Sternocleidomastoid (tissue), 1 donor: ENCODE measurements around a stretch of chr11.

GRCh38 chr11:68365195-68365921 is 53.0 kb downstream of the LRP5 start:
- PRO-cap, result no peak

DNA sequence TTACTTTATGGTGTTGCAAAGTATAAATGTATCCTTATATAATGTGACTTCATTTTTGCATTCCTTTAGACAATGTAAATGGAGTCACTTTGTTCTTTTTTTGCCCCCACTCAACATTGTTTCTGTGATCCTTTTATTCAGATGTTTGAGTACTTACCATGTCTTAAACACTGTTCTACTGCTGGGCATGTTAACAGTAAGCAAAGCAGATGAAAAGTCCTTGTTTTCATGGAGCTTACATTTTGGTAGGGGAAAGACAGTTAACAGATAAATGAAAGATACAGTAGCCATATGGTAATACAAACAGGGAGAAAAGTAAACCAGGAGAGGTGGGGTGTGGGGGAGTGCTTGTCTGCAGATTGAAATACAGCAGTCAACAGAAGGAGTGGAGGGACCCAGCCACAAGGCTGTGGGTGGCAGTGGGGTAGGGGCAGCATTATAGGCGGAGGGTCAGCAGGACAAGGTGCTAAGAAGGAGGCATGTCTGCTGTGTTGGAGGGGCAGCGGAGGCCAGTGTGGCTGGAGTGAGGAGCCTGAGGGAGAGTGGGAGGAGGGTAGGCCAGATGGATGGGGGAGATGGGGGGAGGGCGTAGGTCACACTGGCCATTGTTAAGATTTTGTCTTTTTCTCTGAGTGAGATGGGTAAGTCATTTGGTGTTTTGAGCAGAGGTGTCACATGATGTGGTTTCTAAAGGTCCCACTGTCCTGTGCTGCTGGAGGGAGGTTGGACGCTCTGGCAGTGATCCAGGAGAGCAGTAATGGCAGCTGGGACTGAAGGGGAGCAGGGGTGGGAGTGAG is 9.5 kb downstream of the PPP6R3 start:
- PRO-cap, result no peak

DNA sequence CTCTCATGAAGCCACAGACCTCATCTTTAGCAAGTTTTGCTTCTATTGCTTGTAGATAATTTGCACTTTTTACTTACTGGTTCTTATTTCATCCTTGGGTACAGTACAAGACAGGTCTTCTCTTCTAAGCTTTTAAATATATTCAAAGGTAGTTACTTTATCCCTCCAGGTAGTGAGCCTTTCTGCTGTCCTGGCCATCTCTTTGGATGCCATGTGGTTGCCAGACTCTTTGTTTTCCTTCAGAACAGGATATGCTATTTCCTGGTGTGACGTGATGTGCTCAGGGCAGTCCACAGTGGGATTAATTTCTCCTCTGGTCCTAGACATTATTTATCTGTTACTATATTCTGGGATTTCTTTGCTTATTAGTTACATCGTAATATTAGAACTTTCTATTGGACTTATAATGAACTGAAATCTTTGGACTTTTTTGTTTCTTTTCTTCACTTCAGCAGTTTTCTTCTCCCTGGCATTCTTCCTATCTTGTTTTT is 63.7 kb downstream of the PPP6R3 start:
- PRO-cap, result no peak

GRCh38 chr11:68564158-68564679 is 103.7 kb downstream of the PPP6R3 start:
- PRO-cap, result no peak

GRCh38 chr11:68773448-68774258 is 22.3 kb upstream of the TESMIN start:
- PRO-cap, result no peak

GRCh38 chr11:68807404-68807748 is 34.3 kb downstream of the CPT1A start:
- PRO-cap, result no peak

DNA sequence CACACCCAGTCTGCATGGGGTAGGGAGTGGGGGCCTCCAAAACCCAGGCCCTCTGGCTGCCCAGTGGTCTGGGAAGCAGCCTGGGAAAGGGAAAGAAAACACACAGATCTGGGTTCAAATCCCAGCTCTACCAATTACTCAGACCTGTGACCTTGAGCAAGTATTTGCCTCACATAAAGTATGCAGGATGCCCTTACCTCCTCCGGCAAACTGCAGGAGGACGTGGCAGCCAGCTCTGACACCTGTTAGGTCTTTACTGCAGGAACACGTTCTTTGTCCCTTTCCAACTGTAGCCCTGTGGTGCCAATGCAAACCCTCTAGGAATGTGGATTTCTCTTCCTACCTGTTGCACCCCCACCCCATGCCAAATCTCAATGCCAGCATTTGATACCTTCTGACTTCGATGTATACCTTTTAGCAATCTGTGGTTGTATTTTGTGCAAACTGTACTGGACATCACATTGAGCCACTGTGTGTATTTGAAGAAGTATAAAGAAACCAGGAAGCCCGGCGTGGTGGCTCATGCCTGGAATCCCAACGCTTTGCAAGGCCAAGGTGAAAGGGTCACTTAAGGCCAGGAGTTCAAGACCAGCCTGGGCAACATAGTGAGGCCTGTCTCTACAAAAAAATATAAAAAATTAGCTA is 5.9 kb downstream of the CPT1A start:
- PRO-cap, result no peak

DNA sequence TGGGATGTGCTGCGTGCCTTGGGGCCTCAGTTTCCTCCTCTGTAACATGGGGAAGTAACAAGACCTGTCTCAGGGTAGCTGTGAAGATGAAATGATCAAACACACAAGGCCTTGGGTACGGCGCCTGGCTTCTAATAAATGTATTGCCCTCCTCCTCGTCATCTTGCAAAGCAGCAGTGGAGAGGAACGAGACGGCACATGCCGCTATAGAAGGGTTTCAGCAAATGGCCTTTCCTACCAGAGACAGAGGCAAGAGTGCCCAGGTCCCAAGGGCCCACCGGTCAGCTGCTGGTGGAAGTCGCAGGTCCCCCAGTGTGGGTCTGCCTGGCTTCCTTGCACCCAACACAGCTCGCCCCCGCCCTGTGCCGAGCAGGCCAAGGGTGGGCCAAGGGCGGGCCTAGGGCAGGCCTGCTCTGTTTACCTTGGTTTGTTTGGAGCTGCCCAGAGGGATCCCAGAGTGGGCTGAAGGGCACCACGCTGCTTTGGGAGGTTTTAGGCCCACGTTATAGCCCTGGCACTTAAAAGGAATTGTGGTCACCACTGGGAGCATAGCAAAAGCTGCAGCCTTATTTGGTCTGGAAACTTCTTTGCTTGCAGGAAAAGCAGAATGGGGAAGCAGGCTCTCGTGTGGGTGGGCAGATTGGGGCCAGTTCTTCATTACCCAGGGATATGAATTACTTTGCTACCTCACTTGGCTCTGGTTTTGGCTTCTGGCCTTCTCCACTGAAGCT is 38.1 kb downstream of the MRGPRD start:
- PRO-cap, result no peak

GRCh38 chr11:68955151-68955604 is 25.6 kb downstream of the MRGPRD start:
- PRO-cap, result no peak

- PRO-cap, result no peak
Measured at GRCh38 chr11:68962386-68962945, 18.3 kb downstream of the MRGPRD start.

DNA sequence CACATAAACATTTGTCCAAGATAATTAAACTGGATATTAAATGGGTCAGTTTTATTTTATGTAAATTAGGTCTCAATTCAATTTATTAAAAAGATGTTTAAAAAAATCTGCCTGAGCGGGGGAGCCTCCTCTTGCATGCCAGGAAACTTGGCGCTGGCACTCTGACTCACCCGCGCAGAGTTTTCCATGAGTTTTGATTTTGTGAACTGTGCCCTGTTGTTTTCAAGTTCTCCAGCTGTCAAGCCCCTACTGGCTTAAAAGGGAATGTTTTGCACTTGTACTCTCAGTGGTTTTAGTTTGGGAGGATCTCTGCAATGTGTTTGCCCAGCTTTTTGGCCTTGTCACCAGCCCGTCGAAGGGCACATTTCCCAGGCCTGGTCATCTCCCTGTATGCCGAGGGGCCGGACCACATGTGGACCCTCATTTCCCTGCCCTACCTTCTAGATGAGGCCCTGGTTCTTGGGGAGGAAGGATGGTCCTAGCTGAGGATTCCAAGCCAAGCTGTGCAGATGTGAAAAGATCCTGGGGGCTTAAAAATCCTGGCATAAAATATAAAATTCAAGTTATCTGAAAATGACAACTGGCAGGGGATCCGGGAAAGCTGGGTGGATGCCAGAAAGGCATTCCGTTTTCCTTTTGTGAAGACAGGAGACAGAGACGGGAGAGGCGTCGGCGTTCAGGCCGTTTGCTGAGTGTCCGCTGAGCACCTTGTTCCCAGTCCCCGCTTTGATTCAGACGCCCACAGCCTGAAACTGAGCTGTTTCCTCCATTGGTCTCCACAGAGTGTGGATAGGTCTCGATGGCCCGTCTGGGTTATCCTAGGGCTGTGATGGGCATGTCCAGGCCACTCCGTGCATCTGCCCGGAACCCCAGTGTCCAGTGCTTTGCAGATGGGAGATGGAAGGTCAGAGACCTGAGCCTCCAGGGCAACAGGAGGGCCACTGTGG is 12.0 kb downstream of the MRGPRF start:
- PRO-cap, result no peak

- PRO-cap, result no peak
Measured at GRCh38 chr11:69008053-69008599, 4.9 kb downstream of the MRGPRF start.

DNA sequence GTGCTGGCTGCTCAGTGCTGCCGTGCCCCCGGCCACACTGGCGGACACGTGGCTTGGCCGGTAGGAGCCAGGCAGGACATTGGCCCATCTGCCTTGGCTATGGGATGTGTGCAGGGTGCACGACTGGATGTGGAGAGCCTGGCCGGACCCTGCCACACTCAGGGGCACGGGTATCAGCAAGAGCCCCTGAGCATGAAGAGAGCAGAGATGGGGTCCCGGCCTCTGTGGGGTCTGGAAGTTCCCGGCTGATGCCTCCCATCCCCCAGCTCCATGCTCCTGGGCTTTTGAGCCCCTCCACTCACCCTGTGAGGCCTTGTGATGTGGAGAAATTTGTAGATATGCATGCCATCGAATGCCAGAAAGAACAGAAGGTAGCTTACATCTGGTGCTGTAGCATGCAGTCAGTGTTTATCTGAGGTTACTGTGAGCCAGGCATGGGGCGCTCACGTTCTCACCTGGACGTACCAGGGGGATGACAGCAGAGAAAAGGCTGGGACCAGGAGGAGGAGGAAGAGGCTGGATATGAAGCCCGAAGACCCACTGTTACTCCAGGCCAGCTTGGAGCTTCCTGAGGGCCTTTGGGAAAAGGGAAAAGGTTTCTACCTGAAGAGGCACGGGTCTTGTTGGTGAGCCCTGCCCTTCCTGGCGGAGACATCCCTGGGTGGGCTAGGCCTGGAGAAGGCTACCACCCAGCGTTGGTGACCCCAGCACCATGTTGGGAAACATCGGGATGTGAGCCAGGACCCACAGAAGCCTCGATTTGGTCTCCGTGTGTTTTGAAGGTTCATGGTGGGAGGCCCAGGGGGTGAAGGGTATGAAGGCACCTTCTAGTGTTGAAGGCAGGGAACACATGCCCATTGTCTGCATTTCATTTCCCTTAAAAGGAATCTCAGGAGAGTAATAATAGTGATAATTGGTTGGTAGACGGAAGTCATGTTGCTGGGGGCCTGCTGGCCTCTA is 47.0 kb downstream of the TPCN2 start:
- PRO-cap, result no peak

DNA sequence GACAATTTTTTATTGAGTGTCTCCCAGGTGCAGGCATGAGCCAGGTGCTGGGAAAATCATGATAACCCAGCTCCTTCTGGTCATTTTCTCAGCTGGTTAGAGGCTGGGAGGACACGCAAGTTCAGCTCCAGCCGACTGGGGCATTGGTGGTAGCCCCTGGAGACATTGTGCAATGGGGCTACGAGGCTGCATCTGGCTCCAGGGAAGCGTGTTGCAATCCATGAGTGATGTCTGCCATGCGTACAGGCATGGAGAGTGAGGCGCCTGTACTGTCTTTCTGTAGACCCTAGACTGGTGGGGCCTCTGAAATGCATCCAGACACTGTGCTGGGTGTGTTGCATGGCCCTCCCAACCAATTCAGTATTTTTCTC is 2.6 kb downstream of the MYEOV start:
- PRO-cap, result no peak

- PRO-cap, result bidirectional peak, plus-strand start at chr11:69298739, minus-strand start at chr11:69298570
Measured at GRCh38 chr11:69298457-69298988, 4.6 kb downstream of the MYEOV start.

GRCh38 chr11:69427336-69427555 is 133.3 kb downstream of the MYEOV start:
- PRO-cap, result no peak

- PRO-cap, result no peak
Measured at GRCh38 chr11:69448940-69450173, 155.4 kb downstream of the MYEOV start.

DNA sequence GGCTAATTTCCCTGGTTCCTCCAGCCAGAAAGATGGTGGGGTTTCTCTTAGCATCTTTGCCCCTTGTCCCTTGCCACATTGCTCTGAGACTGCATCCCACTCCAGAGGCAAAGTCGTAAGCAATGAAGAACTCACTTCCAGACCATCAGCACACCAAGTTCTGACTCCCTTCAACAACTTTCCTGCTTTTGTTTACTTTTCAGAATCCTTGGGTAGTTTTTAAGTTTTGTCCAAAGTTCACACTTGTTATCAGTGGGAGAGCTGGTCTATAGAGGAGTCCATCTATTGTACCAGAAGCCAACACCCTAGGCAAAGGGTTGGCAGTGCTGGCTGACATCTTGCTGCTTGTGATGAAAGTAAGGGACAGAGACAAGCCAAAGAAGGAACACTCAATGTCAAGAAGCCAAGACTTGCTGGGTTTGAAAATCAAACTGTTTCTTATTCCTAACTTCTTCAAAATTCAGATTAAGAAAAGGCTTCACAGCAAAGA is 165.9 kb downstream of the MYEOV start:
- PRO-cap, result no peak

- PRO-cap, result no peak
Measured at GRCh38 chr11:69489259-69489866, 151.6 kb upstream of the CCND1 start.

DNA sequence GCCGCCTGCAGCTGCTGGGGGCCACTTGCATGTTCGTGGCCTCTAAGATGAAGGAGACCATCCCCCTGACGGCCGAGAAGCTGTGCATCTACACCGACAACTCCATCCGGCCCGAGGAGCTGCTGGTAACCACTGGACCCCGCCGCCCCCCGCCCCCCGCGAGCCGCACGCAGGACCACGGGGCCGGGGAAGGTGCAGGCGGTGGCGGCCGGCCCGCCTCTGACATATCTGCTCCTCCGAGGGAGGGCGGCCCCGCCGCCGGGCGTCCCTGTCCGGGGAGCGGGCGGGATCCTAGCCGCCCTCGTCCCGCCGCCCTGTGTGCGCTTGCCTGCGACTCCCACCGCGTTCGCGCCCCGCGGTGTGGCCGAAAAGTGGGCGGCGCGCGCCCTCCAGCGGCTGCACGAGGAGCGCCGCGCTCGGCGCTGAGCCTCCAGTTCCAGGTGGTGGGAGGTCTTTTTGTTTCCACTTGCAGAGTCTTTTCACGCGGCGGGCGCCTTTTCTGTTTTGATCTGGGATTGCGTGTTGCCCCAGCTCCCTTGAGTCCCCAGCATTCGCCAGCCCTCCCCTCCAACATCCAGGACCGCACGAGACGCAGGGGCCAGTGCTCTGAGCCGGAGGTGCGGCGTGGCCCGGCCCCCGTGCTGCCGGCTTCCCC is 2.3 kb downstream of the CCND1 start:
- PRO-cap, result unidirectional peak, minus-strand start at position 316 of the sequence